NB4 (cell line): ENCODE results near the gene TLNRD1.

DNA sequence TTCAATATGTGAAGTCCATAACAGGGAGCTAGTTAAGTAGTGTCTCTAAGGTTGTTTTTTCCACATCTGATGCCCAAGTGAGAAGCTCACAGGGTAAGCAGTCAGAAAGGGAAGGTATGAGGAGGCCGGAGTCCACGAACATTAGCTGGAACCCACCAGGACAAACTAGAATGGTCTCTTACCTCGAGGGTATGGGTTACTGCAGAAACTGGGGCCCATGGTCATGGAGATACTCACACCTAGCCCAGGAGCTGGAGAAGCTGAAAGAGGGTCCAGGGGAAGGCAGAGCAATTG is 75.0 kb downstream of the MINAR1 start:
- RRBS = no CpG with 5 or more reads among the region's 3 CpGs

GRCh38 chr15:79656026-79656425 is 223.9 kb downstream of the MINAR1 start:
- RRBS = no CpG with 5 or more reads among the region's 1 CpG

- RRBS = no CpG with 5 or more reads among the region's 14 CpGs
These were observed 603 bp downstream of the FAH start for GRCh38 chr15:80153312-80153892.

DNA sequence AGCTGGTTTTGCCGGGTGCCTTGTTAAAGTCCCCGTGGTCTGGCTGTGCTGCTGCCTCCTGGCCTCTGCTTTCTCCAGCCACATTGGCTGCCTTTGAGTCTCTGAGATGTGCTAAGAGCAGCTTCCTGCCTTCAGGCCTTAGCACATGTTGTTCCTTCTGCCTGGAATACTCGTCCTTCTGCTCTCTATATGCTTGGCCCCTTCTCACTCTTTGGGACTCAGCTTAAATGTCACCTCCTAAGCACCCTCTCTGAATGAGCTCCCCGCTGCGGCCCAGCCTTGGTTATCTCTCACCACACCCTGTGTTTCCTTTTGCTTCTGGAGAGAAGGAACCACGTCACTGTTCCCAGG is 2.1 kb downstream of the FAH start:
- RRBS = no CpG with 5 or more reads among the region's 6 CpGs

- RRBS = no CpG with 5 or more reads among the region's 2 CpGs
These were observed 7.8 kb upstream of the CTXND1 start for GRCh38 chr15:80259567-80260381.

DNA sequence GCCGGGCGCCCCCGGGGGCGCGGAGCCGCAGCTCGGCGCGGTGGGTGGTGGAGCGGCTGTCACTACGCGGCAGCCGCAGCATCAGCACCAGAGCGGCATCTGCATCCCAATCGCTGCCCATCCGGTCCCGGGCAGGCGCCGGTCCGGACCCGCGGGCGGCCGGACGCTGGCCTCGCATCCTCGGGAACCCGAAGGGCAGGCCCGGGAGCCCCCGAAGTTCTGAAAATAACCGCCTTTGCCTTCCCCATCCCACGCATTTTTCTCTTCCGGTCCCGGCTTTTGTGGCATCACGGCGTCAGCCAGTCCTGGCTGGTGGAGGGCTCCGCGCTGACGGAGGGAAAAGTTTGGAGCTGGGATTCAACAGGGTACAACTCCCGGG is 427 bp downstream of the ARNT2 start:
- RRBS = 43% methylated on average over 14 of the region's 40 CpGs

DNA sequence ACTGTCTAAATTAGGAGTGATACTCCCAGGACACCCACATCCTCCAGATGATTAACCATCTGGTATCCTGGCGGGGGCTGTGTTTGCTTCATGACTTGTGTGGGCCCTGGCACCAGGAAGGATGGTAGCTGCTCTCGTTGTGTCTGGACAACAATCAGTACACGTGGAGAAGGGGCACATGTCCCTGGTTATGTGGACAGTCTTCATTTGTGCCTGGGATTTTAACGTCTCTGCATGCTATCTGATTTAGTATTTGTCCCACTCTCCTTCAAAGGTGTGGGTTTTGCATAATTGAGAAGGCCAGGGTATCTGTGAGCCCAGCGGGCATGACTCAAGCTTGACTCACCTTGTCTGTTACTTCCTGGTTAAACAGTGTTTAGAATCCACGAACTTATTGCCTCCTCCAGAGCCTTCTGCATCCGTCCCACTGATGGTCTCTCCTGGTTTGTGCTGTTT is 32.4 kb downstream of the ARNT2 start:
- RRBS = no CpG with 5 or more reads among the region's 7 CpGs

- RRBS = no CpG with 5 or more reads among the region's 16 CpGs
These were observed 62.9 kb downstream of the ARNT2 start for GRCh38 chr15:80466946-80467663.

DNA sequence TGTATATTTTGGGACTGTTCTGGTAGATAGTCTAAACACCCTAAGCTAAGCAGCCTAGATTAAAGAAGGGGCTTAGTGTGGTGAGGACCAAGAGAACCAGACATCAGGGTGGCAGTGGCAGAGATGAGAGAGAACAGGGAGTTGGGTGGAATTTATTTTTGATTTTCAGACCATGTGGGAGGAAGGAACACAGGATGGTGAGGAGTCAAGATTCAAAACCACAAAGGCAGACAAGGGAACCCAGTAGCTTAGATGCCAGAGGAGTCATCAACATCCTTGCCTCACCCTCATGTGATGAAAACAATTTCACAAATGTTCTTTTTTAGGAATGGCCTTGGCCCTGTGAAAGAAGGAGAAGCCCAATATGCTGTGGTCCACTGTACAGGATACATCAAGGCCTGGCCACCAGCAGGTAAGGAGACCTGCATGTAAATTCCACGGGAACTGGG is 109.8 kb downstream of the ARNT2 start:
- RRBS = no CpG with 5 or more reads among the region's 1 CpG

- RRBS = no CpG with 5 or more reads among the region's 10 CpGs
These were observed 87.3 kb downstream of the MESD start for GRCh38 chr15:80902225-80902748.

GRCh38 chr15:81000726-81001256 is at the start of gene TLNRD1:
TSS of gene TLNRD1 (plus strand) at chr15:81000923.
- RRBS = under 1% methylated on average over 25 of the region's 66 CpGs

DNA sequence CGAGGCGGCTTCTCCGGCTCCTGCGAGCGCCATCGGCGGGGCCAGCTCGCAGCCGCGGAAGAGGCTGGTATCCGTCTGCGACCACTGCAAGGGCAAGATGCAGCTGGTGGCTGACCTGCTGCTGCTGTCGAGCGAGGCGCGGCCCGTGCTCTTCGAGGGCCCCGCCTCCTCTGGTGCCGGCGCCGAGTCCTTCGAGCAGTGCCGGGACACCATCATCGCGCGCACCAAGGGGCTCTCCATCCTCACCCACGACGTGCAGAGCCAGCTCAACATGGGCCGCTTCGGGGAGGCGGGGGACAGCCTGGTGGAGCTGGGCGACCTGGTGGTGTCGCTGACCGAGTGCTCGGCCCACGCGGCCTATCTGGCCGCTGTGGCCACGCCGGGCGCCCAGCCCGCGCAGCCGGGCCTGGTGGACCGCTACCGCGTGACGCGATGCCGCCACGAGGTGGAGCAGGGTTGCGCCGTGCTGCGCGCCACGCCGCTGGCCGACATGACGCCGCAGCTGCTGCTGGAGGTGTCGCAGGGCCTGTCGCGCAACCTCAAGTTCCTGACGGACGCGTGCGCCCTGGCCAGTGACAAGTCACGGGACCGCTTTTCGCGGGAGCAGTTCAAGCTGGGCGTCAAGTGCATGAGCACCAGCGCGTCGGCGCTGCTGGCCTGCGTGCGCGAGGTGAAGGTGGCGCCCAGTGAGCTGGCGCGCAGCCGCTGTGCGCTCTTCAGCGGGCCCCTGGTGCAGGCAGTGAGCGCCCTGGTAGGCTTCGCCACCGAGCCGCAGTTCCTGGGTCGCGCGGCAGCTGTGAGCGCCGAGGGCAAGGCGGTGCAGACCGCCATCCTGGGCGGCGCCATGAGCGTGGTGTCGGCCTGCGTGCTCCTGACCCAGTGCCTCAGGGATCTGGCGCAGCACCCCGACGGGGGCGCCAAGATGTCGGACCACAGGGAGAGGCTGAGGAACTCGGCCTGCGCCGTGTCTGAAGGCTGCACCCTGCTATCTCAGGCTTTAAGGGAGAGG is 1.9 kb downstream of the TLNRD1 start:
- RRBS = no CpG with 5 or more reads among the region's 110 CpGs

DNA sequence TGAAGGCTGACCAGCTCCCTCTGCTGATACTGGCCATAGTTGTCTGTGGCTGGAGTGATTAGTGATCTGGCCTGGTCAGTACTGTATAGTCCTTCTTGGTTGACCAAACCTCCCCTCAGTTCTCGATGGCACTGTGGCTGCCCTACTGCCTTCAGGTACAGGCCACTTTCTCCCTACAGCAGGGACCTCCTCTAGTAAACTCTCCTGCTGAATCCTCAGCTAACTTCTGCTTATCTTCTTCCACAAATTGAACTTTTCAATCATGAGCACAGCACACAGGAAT is 30.2 kb downstream of the CFAP161 start:
- RRBS = no CpG with 5 or more reads among the region's 1 CpG

DNA sequence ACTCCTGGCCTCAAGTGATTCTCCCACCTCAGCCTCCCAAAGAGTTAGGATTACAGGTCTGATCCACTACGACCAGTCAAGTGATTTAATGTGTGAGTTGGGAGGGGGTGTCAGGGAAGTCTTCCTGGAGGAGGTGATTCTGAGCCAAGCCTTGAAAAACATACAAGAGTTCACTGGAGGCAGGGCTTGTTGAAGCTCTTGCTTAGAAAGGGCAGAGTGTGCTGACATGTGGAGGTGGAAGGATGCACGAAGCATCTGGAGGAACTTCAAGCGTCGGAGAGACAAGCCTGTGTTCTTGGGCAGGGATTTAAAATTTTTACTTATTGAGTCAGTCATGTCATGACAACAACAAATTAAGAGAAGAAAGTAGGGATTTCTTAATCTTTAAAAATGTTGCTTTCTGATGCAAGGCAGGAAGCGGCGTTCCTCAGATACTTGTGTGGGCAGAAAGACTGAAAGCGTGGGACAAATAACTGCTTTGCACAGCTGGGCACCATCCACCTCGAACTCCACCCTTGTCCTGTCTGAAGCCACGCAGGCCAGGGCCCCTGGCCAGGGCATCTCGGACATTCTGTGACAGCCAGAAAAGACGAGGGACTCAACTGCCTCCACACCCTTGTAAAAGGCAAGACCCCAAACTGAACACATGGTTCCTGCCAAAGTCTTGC is 7.0 kb upstream of the IL16 start:
- RRBS = no CpG with 5 or more reads among the region's 11 CpGs

DNA sequence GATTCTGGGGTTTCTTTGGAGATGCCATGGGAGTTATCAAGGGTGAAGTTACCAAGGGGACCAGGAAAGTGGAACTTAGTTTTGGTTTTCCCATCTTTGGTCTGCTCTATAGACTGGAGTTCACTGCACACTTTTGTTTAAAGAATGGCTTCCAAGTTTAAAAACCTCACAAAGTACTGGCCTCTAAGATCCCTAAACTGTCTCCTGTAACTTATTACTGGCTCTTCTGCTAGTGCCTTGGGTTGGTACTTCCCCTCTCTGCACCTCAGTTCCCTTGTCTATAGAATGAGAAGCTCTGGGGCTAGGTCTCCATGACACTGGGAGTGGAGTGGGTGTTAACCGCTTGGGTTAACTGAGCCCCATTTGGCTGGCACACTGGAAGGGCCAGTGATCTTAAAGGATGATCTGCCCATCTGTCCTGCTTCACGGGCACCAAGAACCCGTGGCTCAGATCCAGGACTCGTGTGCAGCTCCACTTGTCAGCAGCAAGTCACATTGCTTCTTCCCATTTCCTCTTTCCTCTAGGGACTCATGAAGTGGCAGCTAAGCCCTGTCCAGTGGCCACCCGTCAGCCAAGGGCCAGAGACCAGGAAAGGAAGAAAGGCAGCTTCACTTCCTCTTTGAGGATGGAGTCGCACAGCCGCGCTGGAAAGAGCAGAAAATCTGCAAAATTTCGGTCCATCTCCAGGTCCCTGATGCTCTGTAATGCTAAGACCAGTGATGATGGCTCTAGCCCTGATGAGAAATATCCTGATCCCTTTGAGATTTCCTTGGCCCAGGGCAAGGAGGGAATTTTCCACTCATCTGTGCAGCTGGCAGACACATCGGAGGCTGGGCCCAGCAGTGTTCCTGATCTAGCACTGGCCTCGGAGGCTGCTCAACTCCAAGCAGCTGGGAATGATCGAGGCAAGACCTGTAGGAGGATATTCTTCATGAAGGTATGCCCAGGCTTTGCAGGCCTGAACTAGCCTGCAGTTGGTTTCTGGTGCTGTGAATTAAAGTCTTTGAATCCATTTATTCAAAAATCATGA is 28.4 kb downstream of the IL16 start:
- RRBS = no CpG with 5 or more reads among the region's 12 CpGs

GRCh38 chr15:81294516-81295100 is 29.3 kb downstream of the STARD5 start:
- RRBS = no CpG with 5 or more reads among the region's 7 CpGs

DNA sequence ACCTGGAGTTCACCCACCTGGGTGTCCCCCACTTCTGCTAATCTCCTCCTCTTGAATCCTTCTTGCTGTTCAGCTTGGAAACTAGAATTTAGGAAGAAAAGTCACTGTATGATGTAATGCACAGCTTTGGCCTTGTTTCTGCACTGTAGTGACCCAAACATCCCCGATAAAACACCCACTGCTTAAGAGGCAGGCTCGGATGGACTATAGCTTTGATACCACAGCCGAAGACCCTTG is 24.8 kb downstream of the STARD5 start:
- RRBS = no CpG with 5 or more reads among the region's 3 CpGs

DNA sequence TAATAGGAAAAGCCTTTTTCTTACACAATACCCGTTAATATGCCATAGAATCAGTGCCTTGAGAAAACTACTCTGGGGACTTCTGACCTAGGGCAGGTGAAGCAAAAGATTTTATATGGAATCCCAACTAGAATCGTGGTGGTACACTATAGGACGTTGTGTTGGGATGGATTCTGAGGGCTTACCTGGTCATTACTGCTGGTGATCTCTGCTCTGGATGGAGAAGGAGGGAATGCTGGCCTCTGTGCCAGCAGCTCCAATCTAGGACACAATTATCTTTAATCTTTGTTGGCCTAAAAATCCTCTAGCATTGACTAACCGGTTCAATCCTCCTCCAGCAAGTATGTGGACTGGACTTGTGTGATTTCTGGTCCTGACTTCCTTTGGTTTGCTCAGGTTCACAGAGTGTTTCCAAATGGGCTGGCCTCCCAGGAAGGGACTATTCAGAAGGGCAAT is 18.4 kb downstream of the STARD5 start:
- RRBS = no CpG with 5 or more reads among the region's 4 CpGs

- RRBS = no CpG with 5 or more reads among the region's 8 CpGs
These were observed 15.1 kb downstream of the STARD5 start for GRCh38 chr15:81308836-81309331.

DNA sequence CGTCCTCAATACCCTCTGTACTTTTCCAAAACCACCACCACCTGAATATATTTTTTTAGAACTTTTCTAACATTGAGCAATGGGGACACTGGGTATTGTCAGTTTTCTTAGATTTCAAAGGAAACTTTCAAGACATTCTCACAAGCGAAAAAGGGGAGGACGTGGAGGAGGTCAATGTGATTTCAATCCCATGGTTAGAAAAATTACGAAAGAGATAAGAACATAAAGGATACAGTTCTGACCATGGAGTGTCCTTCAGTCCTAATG is 43.0 kb upstream of the MEX3B start:
- RRBS = no CpG with 5 or more reads among the region's 4 CpGs